ENCODE measurements around a stretch of chr12.

GRCh38 chr12:93592231-93592582 is 19.7 kb downstream of the SOCS2 start:
- RRBS, result no CpG with 5 or more reads among the region's 3 CpGs
CAGE:
- cytosol, long polyA plus RNA, result no peak
- long polyA plus RNA, result no peak
- nucleus, long polyA plus RNA, result no peak

GRCh38 chr12:93593702-93594237 is 21.3 kb downstream of the SOCS2 start:
- RRBS, result no CpG with 5 or more reads among the region's 4 CpGs
CAGE:
- cytosol, long polyA plus RNA, result no peak
- long polyA plus RNA, result no peak
- nucleus, long polyA plus RNA, result no peak

GRCh38 chr12:93684848-93685303 is 7.7 kb downstream of the CRADD start:
- RRBS, result no CpG with 5 or more reads among the region's 5 CpGs
CAGE:
- cytosol, long polyA plus RNA, result no peak
- long polyA plus RNA, result no peak
- nucleus, long polyA plus RNA, result no peak

- RRBS, result no CpG with 5 or more reads among the region's 4 CpGs
CAGE:
- cytosol, long polyA plus RNA, result no peak
- long polyA plus RNA, result no peak
- nucleus, long polyA plus RNA, result no peak
Observed at GRCh38 chr12:93692677-93693435, 15.7 kb downstream of the CRADD start.

GRCh38 chr12:93714407-93715015 is 37.3 kb downstream of the CRADD start:
- RRBS, result no CpG with 5 or more reads among the region's 7 CpGs
CAGE:
- cytosol, long polyA plus RNA, result no peak
- long polyA plus RNA, result no peak
- nucleus, long polyA plus RNA, result no peak

DNA sequence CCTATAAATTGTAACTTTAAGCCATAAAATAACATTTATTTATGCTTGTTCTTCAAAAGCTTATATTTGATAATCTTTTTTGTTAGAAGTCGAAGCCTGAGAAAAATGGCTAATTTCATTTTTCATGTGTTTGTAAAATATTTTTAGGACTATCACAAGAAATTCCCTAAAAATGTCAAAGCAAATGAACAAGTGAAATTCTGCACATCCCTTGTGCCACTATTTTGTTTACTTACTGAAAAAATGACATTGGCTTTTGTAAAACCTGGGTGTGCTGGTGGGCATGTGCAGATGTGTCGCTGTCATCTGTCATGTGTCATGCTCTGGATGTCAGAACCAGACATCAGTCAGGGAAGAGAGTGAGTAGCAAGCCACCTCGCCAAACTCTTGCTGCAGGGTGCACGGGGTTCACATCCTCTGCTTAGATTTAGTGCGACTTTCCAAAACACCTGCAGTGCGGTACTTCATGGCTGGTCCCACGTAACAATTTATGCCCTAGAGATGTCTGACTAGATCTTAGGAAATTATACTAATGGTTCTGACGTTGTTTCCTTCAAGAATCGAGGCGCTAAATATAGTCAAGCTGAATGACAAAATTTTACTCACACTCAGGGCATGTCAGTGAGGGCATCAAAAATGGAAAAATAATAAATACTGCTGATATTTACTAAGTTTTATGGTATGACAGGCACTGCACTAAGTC is 106.6 kb downstream of the CRADD start:
- RRBS, result no CpG with 5 or more reads among the region's 10 CpGs
CAGE:
- cytosol, long polyA plus RNA, result no peak
- long polyA plus RNA, result no peak
- nucleus, long polyA plus RNA, result no peak

DNA sequence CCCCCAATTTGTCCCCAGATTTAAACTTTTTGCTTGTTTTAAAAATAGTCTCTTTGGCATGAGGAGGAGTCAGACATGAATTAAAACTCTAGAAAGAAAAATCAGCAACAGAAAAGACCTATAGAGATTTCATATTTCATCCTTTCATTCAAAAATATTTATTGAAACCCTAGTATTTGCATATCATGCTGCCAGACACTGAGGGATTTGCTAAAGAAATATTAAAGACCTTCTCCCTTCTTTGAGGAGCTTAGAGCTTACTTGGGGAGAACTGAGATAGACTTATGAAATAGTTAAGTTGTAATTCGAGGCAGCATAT is 59.0 kb downstream of the PLXNC1 start:
- RRBS, result no CpG with 5 or more reads among the region's 1 CpG
CAGE:
- cytosol, long polyA plus RNA, result no peak
- long polyA plus RNA, result no peak
- nucleus, long polyA plus RNA, result no peak

GRCh38 chr12:94244698-94245190 is 96.4 kb downstream of the PLXNC1 start:
- RRBS, result no CpG with 5 or more reads among the region's 7 CpGs
CAGE:
- cytosol, long polyA plus RNA, result no peak
- long polyA plus RNA, result no peak
- nucleus, long polyA plus RNA, result no peak

- RRBS, result no CpG with 5 or more reads among the region's 12 CpGs
CAGE:
- cytosol, long polyA plus RNA, result no peak
- long polyA plus RNA, result no peak
- nucleus, long polyA plus RNA, result no peak
Observed at GRCh38 chr12:94389737-94390270, 69.9 kb downstream of the CEP83 start.

DNA sequence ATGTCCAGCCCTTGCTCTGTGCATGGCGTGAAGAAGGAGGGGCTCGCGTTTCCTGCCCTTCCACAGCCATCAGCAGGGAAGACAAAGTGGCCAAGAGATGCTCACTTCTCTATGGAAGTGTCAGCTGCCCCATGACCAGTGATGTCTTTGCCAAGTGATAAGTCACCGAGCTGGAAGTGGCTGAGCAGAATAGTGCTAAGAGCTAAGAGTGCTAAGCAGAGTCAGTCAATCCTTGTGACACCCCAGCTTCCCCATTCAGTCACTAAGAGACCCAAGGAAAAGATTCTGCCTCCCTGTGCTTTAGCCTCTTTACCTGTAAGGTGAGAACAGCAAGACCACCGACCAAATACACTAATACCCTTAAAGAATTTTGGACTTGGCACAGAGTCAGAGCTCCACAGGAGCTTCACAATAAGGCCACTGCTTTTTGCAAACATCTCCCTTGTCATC is 50.5 kb upstream of the CEP83 start:
- RRBS, result no CpG with 5 or more reads among the region's 5 CpGs
CAGE:
- cytosol, long polyA plus RNA, result no peak
- long polyA plus RNA, result no peak
- nucleus, long polyA plus RNA, result no peak

- RRBS, result no CpG with 5 or more reads among the region's 5 CpGs
CAGE:
- cytosol, long polyA plus RNA, result no peak
- long polyA plus RNA, result no peak
- nucleus, long polyA plus RNA, result no peak
Observed at GRCh38 chr12:94586973-94587401, 63.4 kb downstream of the TMCC3 start.

GRCh38 chr12:94649071-94650276 is 883 bp downstream of the TMCC3 start:
- RRBS, result 2% methylated on average over 35 of the region's 96 CpGs
CAGE:
- cytosol, long polyA plus RNA, result no peak
- long polyA plus RNA, result no peak
- nucleus, long polyA plus RNA, result no peak

DNA sequence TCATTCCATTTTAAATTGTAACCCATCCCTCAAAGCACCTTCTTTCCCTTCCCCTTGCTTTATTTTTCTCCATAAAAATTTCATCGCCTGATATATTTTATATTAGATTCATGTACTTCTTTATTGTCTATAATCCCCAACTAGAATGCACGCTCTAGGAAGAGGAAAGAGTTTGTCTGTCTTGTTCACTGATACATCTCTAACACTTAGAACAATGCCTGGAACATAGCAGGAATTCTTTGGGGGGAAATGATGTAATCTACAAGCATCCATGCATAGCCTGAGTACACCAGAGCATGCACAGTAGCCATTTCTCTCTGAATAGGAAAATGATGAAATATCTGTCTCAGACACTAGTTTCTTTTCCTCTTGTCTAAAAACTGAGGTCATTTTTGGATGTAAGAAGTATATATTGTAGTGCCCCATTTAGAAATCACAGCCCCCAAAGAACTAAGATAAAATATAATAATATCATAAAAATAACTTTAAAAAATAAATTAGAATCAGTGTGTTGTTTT is 155.4 kb upstream of the TMCC3 start:
- RRBS, result no CpG with 5 or more reads among the region's 2 CpGs
CAGE:
- cytosol, long polyA plus RNA, result no peak
- long polyA plus RNA, result no peak
- nucleus, long polyA plus RNA, result no peak

DNA sequence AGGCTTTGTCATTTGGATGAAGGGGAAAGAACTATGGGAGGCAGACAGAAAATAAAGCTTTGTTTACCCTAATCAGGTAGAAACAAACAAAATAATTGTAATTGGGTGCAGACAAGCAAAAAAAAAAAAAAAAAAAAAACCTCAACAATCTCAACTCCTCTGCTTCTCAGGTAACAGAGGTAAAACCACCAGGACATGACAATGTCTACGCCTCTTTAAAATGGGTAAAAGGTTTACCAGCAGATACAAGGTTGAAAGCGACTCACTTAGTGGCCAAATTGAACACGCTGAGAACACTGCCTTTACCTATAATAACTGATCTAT is 752 bp downstream of the FGD6 start:
- RRBS, result no CpG with 5 or more reads among the region's 3 CpGs
CAGE:
- cytosol, long polyA plus RNA, result no peak
- long polyA plus RNA, result no peak
- nucleus, long polyA plus RNA, result no peak

GRCh38 chr12:95546200-95546995 is 4.9 kb downstream of the USP44 start:
- RRBS, result no CpG with 5 or more reads among the region's 15 CpGs
CAGE:
- cytosol, long polyA plus RNA, result no peak
- long polyA plus RNA, result no peak
- nucleus, long polyA plus RNA, result no peak

DNA sequence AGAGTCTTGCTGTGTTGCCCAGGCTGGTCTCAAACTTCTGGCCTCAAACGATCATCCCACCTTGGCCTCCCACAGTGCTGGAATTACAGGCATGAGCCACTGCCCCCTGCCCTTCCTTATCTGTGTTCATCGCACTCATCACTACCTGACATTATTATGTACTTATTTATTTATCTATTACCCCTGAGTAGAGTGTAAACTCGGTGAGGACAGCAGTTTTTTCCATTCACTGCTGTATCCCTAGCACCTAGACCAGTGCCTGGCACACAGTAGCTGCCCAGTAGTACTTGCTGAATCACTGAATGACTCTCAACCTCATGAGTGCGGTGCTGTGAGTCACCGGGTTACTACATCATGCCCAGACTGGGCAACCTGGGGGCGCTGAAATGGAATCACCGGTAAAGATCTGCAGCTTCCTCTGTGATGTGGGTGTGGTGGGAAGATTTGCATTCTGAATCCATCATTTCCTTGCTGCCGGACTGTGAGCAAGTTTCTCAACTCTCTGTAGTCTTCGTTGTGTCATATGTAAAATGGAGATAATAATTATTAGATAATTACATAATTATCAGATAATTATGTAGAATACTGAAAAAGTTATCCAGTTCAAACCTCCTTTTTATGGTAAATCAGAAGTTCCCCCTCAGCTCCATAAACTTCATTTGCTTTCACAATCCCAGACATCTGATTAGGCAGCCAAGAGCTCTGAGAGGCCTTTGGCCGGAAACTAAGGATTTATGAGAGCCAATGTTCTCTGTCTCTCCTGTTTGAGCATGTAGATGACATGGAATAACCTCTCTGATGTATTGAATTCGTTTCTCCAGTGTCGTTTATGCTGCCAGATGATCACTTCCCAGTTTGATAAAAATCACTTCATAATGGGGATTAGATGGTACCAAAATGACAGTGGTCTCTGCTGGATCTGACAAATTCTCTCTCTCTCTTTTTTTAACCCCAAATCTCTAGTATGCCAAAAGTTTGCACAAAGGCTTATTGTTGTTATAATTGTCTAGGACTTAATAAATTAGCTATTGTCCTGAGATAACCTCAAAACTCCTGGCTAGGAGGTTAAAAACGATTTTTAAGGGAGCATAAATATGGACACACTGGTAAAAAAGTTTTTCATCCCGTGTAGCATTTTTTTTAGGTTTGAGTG is 82.2 kb upstream of the USP44 start:
- RRBS, result 91% methylated on average over 3 of the region's 14 CpGs
CAGE:
- cytosol, long polyA plus RNA, result no peak
- long polyA plus RNA, result no peak
- nucleus, long polyA plus RNA, result no peak

GRCh38 chr12:95736684-95737173 is 53.8 kb downstream of the NTN4 start:
- RRBS, result no CpG with 5 or more reads among the region's 4 CpGs
CAGE:
- cytosol, long polyA plus RNA, result no peak
- long polyA plus RNA, result no peak
- nucleus, long polyA plus RNA, result no peak

GRCh38 chr12:96197956-96198368 is 3.8 kb downstream of the ELK3 start:
- RRBS, result no CpG with 5 or more reads among the region's 2 CpGs
CAGE:
- cytosol, long polyA plus RNA, result no peak
- long polyA plus RNA, result no peak
- nucleus, long polyA plus RNA, result no peak

DNA sequence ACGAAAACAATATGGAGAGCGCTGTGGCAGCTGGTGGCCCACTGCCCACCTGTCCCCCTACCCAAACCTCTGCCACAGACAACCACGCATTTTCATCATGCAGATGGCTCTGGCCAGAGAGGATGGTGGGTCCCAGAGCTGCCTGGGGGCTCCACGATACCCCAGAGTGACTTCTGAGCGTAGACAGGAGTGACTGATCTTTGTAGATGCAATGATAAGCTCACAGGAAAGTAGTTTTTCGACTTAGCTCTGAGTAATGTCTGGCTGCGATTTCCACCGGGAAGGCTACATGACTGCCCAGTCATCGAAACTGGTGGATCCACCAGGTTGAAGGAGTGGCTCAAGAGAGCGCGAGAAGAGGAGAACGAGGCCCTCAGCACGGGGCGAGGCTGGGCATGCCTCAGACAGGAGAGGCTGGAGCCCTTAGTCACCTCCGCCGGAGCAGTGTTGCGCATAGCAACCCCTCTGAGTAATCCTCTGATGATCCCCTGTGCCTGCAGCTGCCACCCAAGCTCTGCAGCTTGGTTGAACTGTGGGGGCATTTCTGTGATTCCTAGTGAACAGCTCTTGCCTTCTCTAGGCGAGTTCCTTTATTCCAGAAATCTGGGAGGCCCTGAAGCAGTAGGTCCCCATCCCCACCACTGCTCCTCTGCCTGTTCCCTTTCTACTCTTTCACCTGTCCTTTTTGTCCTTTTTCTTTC is 25.5 kb downstream of the ELK3 start:
- RRBS, result no CpG with 5 or more reads among the region's 18 CpGs
CAGE:
- cytosol, long polyA plus RNA, result no peak
- long polyA plus RNA, result no peak
- nucleus, long polyA plus RNA, result no peak

DNA sequence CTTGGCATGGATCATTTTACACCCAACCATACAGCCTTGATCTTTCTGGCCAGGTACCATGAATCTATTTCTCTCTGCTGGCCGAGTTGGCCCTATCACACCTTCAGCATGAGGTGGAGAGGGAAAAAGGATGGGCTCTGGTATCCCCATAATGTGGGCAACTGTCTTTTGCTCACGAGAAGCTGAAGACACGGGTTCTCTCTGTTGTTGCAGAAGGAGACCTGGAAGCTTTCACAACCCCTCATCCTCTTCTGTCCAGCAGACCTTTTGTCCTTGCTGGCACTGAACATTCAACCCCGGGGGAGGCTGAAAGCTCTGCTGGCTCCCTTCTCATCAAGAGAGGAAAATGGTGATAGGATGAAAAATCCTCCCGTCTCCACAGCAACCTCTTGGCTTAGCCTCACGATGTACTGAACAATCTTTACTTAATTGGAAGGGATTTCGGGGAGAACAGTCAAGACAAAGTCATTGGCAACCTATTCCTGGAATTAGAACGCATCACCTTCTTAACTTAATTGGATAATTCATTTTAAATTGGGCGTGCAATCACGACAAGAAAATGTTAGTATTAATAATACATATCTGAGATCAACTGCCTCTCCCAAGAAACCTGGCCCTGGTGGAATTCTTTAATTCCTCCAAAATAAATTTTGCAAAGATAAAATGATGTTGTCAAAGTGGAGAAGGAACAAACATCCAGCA is 39.0 kb downstream of the ELK3 start:
- RRBS, result no CpG with 5 or more reads among the region's 10 CpGs
CAGE:
- cytosol, long polyA plus RNA, result no peak
- long polyA plus RNA, result no peak
- nucleus, long polyA plus RNA, result no peak

Data from H1 (cell line).